GM06990 (cell line): Measurements from ENCODE around the genes TEPP and USB1.

- RRBS: no CpG with 5 or more reads among the region's 7 CpGs
Measured at GRCh38 chr16:57636981-57637359, 8.5 kb downstream of the ADGRG1 start.

- RRBS: no CpG with 5 or more reads among the region's 11 CpGs
Measured at GRCh38 chr16:57688509-57689363, 5.9 kb upstream of the DRC7 start.

DNA sequence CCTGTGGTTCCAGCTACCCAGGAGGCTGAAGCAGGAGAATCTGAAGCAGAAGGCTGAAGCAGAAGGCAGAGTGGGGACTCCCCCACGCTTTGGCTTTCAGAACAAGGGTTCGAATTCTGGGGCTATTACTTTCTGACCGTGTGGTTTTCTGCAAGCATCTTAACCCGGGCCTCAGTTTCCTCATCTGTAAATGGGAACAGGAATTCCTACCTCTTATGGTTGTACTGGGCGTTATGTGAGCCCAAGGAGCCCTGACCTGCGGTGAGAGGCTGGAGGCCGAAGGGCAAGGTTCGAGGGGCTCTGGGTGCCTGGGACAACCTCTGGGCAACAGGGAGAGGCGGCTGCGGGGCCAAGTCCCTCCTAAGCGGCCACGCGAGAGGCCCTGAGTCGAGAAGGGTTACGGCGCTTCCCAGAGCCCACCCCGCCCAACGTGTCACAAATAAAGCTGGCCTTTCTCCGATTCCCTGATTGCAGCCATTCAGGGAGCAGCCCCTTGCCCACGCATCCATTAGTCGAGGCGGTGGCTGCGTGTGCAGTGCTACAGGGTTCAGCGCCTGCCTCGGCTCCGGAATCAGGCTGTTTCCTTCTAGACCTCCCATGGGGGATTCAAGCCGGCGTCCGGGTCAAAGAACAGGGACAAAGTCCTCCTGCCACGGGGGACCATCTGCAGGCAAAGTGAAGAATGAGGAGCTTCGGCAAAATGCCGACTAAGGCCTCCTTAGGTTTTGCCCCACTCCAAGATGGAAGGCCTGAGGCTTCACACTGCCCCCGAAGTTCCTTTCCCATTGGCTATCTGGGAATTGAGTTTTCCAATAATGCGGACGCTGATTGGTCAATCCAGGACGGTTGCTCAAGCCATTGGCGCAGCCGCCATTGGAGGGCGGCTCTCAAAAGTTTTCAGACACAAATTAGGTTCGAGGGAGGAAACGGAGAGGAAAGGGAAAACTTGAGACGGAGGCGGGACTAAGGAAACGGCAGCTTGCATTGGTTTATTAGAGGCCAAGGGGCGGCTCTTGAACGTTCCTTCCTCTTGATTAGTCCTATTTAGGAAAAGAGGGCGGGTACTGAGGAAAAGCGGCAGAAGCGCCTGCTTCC lies 655 bp upstream of the KATNB1 start:
- RRBS: 0% methylated on average over 1 of the region's 49 CpGs

GRCh38 chr16:57759687-57760064 lies 24.1 kb downstream of the KATNB1 start:
- RRBS: 41% methylated on average over 6 of the region's 10 CpGs

GRCh38 chr16:57769609-57769993 lies 32.7 kb downstream of the KIFC3 start:
- RRBS: no CpG with 5 or more reads among the region's 18 CpGs

DNA sequence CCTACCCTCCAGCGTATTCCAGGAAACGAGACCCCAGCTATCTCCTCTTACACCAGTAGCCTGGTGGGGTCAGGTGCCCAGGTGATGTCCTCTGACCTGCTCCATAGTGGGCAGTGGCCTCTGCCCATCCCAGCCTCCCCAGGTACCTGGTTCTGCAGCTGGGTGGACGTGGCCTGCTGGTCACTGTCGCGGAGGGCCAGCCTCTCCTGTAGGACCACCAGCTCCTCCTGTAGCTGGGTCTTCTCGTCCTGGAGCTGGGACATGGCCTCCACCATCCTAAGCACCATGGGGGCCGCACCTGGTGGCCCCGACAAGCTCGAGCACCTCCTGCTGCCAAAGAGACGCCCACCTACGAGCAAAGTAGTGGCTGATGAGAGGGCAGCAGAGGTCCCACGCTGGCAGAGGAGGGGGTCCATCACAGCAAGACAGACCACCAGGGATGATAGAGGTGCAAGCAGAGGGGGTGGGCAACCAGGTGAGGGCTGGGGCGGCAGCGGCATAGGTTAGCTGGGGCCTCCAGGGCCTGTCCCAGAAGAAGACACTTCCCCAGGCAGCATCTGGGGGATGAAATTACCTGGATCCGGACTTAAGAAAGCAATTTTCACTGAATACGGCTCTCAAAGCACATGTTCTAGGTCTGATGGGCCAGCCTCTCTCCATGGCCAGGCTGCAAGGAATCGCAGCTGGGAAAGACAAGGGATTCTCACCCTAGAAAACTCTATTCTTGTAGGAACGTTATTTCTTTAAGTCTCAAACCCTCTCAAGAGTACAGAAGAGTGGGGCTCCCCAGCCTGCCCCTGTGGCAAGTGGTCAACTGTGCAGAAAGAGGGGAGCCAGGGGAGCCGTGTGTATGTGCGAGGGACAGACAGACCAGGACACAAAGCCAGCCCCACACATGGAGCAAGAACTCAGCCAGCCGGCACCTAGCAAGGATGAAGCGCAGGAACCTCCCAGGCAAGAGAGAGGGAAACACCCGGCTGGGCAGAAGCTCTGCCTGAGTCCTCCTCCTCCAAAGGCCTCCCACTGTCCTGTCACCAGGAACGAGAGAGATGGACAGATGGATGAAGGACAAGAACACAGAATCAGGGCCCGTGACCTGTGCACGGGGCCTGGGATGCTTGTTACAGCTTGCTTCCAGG lies 16.6 kb downstream of the KIFC3 start:
- RRBS: 56% methylated on average over 3 of the region's 26 CpGs

DNA sequence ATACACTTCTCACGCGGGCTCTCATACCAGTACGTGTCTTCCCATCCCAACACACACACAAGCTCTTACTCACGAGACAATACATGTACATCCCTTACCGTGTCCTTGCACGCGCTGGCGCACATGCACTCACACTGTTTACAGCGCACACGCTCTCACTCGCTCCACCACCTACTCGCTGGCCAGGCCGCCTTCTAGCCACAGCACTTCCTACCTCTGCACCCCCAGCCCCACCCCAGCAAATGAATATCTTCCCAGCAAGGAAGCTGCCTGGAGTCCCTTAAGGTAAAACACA lies 544 bp upstream of the KIFC3 start:
- RRBS: no CpG with 5 or more reads among the region's 13 CpGs

- RRBS: no CpG with 5 or more reads among the region's 7 CpGs
Measured at GRCh38 chr16:57805246-57805681, 3.0 kb upstream of the KIFC3 start.

- RRBS: 17% methylated on average over 2 of the region's 6 CpGs
Measured at GRCh38 chr16:57863309-57864053, 61.2 kb upstream of the KIFC3 start.

DNA sequence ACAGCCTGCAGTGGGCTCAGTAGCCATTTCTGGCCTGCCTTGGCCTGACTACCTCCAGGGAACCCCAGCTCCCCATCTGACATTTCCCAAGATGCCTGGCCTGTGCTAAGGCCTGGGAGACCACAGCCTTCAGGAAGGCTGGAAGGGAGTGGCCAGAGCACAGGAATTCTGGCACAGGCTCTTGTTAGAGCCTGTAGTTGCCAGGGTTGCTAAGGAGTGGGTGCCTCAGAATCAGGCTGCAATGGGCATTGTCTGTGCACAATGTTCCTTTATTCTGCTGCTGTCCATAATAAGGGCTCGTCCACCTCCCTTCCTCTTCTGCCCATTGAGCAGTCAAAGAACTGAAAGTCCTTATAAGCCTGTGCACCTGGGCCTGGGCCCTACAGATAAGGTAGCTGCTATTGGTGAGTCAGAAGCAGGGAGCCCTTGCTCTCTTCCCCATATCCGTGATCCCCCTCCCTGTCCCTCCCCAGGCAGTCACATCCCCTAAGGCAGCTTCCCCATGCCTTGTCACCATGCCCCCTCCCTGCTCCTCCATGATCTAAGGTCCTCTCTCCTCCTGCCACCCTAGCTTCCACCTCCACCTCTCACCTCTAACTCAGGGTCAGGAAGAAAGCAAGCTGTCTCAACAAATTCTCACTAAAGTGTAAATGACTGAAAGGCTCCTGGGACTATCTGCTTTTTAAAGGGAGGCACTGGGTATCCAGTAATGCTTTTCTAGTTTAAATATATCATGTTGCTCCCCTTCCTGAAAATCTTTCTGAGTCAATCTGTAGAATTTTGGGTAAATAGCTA lies at the start of gene TEPP:
Gene TEPP, plus strand, starts transcription at position 314 of the 795 bp plus-strand sequence.
- RRBS: no CpG with 5 or more reads among the region's 2 CpGs

DNA sequence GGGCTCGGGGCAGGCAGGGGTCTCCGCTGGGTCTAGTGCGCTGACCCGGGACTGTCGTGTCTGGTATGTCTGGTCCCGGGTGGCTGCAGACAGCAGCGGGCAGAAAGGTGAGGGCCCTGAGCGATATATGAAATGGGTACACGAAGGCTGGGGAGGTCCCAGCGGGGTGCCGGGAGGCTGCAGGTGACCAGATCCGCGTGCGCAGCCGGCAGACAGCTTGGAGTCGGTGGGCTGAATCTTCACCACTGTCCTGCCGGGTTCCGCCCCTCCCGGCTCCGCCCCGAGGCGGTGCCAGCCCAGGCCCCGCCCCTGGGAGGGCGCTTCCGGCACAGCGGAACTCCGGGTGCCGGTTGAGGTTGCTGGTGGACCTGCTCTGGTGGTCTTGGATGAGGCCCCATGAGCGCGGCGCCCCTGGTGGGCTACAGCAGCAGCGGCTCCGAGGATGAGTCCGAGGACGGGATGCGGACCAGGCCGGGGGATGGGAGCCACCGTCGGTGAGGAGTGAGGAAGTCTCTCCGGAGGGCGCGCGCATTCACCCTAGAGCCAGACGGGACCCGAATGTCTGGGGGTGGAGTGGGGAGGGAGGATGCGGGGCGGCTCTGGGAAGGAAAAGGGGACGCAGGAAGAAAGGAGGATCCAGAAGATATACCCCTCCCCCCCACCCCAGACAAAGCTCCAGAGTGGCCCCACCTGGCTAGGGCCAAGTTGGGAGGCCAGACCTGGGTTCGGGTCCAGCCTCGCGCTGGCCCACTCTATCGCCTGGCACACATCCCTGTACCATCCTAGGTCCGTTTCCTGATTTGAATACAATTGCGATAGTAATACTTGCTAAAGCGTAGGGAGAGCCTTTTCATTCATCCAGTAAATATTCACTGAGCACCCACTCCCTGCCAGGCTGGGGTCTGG lies at the start of gene USB1:
Gene USB1, plus strand, starts transcription at position 320 of the 906 bp plus-strand sequence.
- RRBS: 6% methylated on average over 25 of the region's 55 CpGs

- RRBS: 14% methylated on average over 30 of the region's 65 CpGs
Measured at GRCh38 chr16:58024239-58025344, 962 bp upstream of the MMP15 start.

- RRBS: no CpG with 5 or more reads among the region's 7 CpGs
Measured at GRCh38 chr16:58029249-58030029, 3.9 kb downstream of the MMP15 start.

GRCh38 chr16:58038284-58038511 lies 12.6 kb downstream of the MMP15 start:
- RRBS: no CpG with 5 or more reads among the region's 15 CpGs

- RRBS: 3% methylated on average over 41 of the region's 65 CpGs
Measured at GRCh38 chr16:58197548-58197947, 358 bp downstream of the CSNK2A2 start.

DNA sequence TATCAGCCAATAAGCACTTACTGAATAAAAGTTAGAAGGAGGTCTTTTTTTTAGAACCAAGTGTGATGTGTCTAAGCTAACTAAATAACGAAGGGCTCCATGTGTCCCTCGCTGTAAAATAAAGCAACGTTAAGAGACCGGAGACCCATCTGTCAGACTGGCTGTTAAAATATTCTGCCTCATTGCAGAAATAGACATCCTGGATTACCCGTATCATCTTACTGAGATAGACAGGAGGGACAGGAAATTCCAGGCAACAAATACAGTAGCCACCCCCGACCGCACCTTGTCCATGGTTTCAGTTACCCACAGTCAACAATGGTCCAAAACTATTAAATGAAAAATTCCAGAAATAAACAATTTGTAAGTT lies 23.4 kb upstream of the PRSS54 start:
- RRBS: no CpG with 5 or more reads among the region's 7 CpGs

DNA sequence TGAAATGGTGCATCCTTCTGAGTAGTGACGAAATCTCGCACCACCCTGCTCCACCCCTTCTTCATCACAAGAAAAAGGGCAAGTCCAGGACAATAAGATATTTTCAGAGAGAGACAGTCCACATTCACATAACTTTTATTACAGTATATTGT lies 23.7 kb upstream of the PRSS54 start:
- RRBS: no CpG with 5 or more reads among the region's 2 CpGs

DNA sequence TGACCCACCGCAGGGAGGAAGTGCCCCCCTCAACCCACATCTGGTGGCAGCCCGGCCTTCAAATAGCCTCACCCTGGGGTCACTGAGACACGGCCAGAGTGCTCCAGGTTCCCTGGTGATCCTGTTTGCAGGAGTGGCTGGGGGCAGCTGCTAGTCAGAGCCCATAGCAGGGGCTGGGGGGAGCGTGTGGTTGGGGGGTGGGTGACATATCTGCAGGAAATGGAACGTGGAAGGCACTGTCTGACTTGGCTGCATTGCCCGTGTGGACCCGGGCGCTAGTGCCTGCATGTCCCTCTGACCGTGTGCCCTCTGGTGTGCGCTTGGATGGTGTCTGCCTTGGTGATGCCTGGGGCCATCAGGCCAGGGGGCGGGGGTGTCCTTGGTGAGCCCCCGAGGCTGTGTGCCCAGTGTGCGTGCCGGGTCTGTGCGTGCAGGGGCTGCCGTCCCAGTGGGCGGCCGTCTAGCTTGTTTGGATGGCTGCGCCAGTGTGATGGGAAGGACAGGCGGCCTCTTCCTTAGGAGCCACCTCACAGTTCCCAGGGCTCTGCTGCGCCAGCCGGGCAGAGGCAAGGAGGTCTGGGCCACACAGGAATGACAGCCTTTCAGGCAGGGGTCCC lies 489 bp downstream of the NDRG4 start:
- RRBS: 14% methylated on average over 2 of the region's 22 CpGs

- RRBS: no CpG with 5 or more reads among the region's 5 CpGs
Measured at GRCh38 chr16:58519214-58520392, 4.3 kb downstream of the SETD6 start.

- RRBS: no CpG with 5 or more reads among the region's 29 CpGs
Measured at GRCh38 chr16:65071325-65072278, 50.3 kb downstream of the CDH11 start.